ENCODE measurements around the gene DNAJC13.

DNA sequence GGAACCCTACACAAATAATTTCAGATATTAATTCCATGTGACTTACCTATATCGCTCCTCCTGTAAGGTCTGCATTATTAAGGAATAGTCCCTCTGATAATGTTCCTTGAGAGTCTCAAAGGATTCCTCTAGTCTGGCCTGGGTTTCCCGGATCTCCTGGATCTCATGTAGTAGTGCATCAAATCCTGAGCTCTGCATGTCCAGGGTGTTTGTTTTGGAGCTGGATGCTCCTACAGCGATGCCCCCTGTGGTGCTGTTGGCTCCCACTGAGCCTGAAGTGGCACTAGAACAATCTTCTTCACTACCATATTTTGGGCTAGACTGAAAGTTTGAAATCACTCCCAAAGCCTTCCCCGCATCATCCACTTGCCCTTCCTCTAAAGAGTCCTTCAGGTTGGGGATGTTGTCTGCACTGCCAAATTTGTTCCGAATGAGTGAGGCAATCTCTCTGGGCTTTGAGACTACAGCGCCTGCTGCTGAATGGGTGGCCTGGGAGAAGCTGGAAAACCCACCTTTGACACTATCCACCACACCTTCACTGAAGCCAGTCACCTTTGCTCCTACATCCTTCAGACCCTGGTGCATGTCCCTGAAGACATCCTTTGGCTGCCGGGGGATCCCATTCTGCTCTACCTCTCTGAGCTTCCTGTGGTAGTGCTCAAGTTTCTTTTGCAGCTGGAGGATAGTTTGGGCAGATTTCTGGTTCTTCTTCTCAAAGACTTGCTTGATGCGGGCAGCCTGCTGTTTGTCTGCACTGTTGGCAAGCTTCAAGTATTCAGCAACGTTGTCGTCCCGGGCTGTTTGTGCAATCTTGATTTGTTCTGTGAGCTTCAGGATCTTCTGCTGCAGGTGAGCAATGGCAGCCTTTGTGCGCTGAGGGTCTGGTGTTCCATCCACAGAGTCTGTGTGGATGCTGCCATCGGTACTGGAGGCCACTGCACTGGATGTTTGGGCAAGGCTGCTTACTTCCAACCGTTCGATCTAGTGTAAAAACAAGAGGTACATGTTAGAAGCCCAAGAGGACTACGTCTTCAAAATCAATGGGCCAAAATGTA lies 64.1 kb upstream of the PLXND1 start:
- RRBS = no CpG with 5 or more reads among the region's 16 CpGs

DNA sequence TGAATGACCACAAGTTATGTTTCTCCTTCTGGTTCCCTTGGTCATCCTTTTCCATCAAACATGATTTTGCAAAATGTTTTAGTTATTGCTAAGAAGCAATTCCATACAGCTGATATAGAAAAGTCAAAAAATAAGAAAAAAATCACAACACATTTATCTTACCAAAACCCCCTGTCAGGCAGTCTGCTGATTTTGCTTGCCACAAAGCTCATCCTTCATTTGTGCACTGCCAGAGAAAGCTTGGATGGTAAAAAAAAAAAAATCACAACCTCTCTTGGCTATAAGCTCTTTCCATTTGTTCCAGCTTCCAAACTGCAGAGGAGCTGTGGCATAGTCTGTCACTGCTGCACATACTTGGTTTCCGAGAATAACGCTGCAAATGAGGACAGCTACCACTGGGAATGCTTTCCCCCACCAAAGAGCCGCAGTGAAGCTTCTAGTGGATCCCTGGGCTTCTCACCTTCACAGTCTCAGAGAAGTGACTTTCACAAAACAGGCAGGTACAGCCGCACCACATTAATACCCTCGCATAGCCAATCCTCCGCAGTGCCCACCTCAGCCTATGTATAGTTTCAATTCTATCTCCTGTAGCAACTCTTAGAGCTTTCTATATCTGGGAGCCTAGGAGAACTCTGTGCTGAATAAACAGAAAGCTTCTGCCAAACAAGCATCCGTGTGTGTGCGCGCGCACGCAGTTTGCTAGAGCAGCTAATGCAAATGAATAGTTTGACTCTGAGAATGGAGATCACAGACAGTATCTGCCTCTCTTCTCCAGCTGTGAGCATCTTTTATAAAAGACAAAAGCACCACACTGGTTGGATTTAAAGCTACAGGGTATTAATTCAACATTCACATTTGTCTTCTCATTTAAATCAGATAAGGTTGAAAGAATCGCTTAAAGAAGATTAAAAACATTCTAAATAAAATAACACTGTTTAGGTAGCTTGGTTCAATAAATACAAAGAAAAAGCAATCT lies 81.8 kb upstream of the PLXND1 start:
- RRBS = no CpG with 5 or more reads among the region's 12 CpGs

GRCh38 chr3:130140652-130141308 lies 59.1 kb downstream of the ALG1L2 start:
- RRBS = no CpG with 5 or more reads among the region's 17 CpGs

DNA sequence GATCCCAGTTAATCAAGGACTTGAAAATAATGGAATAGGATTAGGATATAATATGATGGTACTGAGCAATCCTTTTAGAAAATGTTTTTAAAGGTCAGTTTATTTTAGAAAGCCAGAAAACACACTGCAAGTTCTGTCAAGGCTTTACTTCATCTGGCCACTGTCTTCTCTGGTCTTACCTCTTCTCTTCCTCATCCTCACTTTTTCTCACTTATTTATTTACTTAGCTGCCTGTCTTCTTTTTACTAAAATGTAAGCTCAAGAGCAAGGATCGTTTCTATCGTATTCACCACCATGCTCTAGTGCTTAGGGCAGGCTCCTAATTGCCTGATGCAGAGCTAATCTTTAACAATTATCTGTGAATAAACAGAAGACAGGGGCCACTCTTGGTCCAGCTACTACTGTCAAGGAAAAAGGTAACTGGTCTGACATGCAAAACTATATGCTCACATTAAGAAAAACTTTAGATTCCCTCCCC lies 17.6 kb downstream of the PIK3R4 start:
- RRBS = no CpG with 5 or more reads among the region's 2 CpGs

DNA sequence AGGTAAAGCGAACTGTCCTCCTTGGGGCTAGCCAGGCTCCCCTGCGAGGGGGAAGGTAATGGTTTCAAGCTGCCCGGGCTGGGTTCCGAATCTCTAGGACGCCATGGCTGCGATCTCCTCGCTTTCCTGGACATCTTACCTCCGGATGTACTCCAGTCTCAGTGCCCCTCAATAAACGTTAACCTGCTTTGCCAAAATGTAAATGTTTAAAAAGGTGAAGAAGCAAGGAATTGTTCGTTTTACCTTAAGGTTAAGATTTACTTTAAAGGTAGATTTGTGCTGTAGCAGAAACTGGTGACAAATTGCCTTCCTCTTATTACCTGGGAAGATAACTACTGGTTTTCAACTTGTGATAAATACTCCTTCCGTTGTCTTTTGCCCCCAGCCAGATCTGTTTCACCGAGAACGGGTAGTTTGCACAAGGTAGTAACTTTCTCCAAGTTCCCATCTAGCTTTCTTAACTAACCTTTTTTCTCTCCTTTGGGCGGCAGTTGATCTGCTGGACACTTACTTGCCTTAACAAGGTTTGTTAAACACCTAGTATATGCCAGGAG lies 405 bp downstream of the NEK11 start:
- RRBS = 3% methylated on average over 6 of the region's 14 CpGs

- RRBS = 31% methylated on average over 10 of the region's 42 CpGs
Observed at GRCh38 chr3:131526758-131527511, 24.2 kb upstream of the MRPL3 start.

- RRBS = no CpG with 5 or more reads among the region's 4 CpGs
Observed at GRCh38 chr3:132135554-132136520, 101.0 kb upstream of the CPNE4 start.

GRCh38 chr3:132416825-132417817 lies at the start of gene DNAJC13:
DNAJC13 (plus strand) TSS chr3:132417502.
- RRBS = 1% methylated on average over 15 of the region's 71 CpGs

DNA sequence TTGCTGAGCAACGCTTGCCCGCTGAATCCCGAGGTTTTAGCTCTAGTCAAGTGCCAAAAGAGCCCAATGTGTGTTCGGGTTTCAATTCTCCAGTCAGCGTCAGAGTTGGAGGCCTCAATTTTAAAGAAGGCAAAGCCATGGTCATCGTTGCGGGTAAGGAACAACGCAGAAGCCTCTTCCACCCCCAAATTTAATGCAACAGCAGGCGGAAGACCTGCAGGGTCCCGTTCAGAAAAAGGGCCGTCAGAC lies 213 bp upstream of the ACAD11 start:
- RRBS = no CpG with 5 or more reads among the region's 11 CpGs

DNA sequence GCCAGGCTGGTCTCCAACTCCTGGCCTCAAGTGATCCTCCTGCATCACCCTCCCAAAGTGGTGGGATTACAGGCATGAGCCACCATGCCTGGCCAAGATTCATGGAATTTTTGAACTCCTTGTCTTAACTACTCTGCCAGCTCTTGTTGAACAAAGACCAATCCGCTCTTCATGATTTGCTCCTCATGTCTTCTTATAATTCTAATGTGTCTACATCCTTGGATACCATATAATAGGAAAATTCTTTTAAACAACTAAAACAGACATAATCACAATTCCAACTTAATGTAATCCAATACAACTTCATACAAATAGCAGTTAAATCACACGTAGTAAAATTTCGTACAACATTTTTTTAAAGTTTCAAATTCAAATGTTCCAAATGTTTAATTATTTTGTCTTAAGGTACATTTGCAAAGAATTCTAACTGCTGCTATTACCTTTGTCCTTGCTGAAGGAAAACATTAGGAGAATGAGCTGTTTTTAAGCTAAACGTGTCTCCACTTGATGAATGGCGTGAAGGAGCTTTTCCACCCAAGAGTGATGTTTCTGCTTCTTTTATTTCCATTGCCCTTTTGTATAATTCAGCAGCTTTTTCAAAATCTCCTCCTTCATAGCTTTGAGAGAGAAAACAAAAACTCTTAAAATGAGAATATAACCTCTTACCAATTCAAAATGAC lies 21.5 kb downstream of the UBA5 start:
- RRBS = no CpG with 5 or more reads among the region's 5 CpGs

GRCh38 chr3:133167475-133167771 lies 129.2 kb downstream of the TMEM108 start:
- RRBS = no CpG with 5 or more reads among the region's 21 CpGs

GRCh38 chr3:133412766-133413064 lies 12.9 kb downstream of the BFSP2 start:
- RRBS = no CpG with 5 or more reads among the region's 6 CpGs

GRCh38 chr3:133448318-133449405 lies 48.8 kb downstream of the BFSP2 start:
- RRBS = no CpG with 5 or more reads among the region's 5 CpGs

DNA sequence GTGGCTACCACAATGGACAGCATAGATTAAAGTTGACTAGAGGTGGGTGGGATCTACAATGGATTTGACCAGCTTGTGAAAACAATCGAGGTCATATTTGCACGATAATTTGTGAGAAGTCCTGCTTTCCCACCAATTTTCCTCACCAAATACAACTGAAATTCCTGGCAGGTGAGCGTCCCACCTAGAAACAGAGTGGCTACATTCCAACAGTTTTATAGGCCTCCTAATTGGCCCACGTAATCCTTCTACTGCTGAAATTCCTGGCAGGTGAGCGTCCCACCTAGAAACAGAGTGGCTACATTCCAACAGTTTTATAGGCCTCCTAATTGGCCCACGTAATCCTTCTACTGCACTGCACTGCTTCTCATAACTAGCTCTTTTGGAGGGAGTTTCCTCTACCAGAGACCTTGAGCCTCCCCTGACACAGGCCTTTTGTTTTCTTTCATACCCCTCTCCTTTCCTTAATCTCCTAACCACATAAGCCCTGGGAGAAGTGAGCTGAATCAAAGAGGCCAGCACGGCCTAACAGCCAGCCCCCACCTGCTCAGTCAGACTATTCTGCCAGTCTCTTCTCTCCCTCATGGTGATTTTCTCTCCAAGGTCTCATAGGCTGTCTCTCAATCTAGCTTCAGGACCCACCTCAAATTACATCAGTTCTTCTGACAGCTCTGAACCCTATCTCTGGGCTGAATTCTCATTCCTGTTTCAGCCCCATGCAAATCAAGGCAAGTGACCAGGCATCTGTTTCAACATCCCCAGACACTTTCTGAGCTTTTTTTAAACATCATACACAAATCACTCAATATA lies 80.3 kb downstream of the BFSP2 start:
- RRBS = no CpG with 5 or more reads among the region's 7 CpGs

DNA sequence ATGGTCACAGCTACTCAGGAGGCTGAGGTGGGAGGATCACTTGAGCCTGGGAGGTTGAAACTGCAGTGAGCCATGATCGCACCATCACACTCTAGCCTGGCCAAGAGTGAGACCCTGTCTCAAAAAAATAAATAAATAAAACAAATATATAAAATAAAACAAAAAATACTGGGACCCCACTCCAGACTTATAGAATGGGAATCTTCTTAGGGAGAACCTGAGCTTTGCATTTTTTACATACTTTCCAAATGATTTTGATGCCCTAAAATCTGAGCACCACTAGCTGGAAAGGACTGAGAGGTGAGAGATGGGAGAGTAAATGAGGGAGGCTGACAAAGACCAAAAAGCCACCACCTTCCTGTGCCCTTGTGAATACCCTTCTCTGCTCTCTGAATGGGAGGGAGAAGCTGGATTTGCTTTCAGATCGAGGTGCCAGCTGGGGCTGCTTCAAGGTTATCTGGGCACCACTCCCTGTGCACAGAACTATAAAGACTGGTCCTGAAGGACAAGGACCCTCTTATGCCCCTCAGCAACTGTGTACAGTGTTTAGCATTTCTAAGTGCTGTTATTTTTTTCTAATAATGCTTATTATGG lies 37.7 kb upstream of the CDV3 start:
- RRBS = no CpG with 5 or more reads among the region's 2 CpGs

DNA sequence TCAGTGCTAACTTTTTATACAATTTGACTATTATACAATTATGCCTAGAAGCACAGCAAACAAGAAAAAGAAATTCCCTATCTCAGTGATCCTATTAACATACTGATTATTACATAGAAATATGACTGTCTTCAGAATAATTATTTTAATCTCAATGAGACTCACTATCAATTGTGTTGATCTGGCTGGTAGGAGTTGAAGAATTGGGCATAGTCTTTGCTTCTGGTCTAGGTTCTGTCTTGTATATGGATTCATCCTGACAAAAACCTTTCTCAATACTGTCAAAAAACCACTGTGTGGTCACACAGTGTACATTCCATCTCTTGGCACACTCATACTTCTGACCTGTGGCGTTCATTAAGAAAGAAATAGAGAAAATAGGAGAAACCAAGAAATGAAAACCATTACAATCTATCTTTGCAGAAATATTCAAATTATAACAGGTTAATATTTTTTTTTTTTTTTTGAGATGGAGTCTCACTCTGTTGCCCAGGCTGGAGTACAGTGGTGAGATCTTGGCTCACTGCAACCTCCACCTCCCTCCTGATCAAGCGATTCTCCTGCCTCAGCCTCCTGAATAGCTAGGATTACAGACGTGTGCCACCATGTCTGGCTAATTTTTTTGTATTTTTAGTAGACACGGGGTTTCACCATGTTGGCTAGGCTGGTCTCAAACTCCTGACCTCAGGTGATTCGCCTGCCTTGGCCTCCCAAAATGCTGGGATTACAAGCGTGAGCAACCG lies 8.4 kb downstream of the TOPBP1 start:
- RRBS = no CpG with 5 or more reads among the region's 7 CpGs

DNA sequence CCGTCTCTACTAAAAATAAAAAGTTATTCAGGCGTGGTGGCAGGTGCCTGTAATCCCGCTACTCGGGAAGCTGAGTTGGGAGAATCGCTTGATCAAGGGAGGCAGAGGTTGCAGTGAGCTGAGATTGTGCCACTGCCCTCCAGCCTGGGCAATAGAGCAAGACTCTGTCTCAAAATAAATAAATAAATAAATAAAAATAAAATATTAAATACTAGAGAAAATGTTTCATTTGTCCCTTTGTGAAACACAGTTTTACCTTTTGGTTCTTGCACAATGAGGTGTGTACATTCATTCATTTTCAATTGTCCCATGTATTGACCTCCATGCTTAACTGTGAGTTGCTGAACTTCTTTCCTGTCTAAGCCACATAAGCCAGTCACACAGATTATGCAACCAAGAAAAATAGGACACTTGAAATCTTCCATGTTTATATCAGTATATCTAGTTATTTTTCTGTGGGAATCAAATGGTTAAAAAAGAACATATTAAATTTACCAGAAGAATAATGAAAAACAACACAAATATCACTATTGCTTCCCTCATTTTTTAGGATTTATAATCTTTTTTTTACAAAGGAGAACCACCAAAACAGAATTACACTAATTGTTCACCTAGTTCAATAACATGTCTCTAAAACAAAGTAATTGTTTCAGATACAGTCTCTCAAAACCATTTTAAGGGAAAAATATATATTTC lies 6.6 kb downstream of the TOPBP1 start:
- RRBS = no CpG with 5 or more reads among the region's 5 CpGs

DNA sequence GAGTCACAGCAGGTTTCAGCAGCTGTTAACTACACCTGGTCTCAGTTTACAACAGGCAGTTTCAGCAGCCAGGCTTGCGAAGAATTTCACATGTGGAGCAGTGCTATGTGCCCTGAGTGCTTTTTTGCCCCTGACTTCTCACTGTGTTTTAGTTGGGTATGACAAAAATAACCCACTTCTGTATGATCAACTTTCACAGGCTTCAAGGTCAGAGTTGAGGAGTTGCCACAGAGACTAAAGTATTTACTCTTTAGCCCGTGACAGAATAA lies 13.8 kb upstream of the TOPBP1 start:
- RRBS = no CpG with 5 or more reads among the region's 2 CpGs

DNA sequence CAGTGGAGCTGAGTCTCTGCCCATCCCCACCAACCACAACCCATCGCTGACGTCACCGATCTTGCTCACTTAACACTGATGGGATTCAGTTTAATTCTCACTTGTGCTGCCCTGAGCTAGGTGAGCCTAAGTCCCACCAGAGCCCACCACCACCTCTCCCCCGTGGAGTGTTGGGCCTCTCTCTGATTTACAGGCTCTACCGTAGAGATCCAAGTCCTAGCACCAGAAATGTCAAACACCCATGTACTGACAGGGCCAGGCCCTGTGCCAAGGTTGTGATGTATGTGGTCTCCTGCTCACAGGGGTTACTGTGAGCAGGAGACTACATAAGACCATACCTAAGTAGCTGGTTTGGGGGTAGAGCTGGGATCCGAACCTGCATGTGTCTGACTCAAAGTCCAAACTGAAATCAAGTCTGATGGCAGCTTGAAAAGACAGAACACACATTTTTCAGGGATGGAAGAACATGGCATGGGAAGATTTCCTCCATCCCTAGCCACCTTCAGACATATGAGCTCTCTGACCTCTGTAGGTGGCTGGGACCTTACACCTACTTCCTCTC lies 61.5 kb upstream of the RAB6B start:
- RRBS = no CpG with 5 or more reads among the region's 6 CpGs

Measured in GM12891 (cell line).